Melanocyte of skin (primary cell): ENCODE results near the genes ICAM5 and PDE4A.

DNA sequence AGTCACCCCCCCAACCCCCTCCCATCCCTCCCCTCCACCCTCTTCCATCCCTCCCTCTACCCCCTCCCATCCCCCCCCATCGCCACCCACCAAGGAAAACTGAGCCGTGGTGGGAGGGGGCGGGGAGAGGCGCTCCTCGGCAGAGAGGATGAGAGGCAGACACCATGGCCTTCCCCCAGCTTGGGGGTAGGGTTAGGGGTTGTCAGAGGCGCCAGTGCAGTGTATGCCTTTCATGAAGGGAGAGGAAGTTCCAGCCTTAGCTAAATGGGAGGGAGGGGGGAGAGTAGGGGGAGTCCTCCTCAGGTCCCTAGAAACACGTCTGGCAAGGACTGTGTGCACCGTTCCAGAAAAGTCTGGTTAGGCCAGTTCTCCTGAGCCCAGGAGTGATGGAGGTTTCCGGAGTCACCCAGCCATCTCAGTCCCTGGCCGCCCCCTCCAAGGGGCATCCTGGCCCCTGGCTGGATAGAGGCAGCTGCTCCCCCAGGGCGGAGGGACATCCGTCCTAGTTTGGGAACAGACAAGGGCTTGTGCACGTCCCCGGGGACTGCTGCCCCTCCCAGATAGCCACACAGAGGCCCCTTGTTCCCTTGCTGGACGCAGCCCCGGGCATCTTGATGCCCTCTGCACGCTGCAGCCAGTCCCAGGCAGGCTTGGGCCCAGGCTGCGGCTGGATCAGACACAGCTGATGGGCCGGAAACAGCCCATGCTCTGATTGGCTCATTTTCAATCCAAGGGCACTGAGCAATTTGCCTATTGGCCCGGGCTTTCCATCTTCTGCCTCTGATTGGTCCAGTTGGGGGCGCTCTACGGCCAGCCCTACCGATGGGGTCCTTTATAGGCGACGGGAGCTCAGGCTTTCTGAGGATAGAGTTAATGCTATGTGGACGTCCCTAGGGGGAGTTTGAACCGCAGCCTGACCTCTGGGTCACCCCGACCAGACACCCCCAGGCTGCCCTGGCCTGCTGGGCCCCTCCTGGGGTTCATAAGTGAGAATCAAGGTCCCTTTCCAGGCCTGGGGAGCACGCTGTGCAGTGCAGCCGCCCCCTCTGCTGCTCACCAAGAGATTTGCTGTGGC lies 3.9 kb downstream of the S1PR2 start:
- CAGE, long polyA plus RNA, 2 experiments, result no peak in any of the 2 experiments

DNA sequence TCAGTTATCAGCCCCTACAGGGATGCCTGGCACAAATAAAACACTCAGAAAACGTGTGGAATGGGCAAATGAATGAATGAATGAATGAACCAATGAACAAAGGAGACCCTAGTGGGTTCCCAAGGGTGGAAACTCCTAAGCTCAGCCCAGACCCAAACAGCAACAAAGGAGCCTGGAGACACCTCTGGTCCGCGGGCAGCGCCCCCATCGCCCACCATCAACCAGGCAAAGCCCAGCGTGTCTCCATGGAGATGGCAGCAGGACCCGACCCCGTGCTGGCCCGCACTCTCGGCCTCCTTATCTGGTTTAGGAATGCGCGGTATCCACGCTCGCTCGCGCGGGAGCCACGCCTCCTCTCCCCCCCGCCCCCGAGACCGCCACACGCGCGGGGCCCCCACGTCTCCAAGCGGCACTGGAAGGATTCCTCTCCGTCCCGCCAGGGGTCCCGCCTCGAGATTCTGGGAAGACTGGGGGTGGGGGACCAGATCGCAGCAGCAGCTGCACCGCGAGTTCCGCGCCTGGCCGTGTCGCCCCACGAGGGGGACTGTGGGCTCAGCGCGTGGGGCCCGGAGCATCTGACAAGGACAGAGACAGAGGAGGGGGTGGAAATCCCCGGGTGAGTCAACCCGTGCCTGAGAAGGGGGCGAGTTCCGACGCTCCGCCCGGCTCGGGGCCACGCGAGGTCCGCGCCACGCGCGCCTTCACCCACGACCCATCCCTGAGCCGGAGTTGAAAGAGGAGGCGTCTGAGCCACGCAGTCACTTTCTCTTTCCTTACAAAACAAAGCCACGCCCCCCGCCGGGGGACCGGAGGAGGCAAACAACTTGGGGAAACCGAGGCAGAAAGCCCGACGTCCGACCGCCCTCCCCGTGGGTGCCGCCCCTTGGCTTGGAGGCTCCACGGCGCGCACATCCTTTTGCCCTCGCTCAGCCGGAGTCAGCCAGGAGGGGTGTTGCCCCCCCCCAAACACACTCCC lies 932 bp downstream of the S1PR2 start:
- CAGE, long polyA plus RNA, 2 experiments, result no peak in any of the 2 experiments

- CAGE, long polyA plus RNA, 2 experiments, result no peak in any of the 2 experiments
Observed at GRCh38 chr19:10260008-10260481, 8.0 kb downstream of the MRPL4 start.

DNA sequence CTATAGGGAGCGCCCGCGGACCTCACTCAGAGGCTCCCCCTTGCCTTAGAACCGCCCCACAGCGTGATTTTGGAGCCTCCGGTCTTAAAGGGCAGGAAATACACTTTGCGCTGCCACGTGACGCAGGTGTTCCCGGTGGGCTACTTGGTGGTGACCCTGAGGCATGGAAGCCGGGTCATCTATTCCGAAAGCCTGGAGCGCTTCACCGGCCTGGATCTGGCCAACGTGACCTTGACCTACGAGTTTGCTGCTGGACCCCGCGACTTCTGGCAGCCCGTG lies 671 bp downstream of the ICAM4 start:
- CAGE, long polyA plus RNA, 2 experiments, result no peak in any of the 2 experiments

GRCh38 chr19:10289240-10290211 lies at the start of gene ICAM5:
Gene ICAM5 (plus strand): TSS chr19:10289952.
- CAGE, long polyA plus RNA, 2 experiments, result no peak in any of the 2 experiments

GRCh38 chr19:10321821-10322828 lies 6.3 kb upstream of the FDX2 start:
- CAGE, long polyA plus RNA, 2 experiments, result no peak in any of the 2 experiments

DNA sequence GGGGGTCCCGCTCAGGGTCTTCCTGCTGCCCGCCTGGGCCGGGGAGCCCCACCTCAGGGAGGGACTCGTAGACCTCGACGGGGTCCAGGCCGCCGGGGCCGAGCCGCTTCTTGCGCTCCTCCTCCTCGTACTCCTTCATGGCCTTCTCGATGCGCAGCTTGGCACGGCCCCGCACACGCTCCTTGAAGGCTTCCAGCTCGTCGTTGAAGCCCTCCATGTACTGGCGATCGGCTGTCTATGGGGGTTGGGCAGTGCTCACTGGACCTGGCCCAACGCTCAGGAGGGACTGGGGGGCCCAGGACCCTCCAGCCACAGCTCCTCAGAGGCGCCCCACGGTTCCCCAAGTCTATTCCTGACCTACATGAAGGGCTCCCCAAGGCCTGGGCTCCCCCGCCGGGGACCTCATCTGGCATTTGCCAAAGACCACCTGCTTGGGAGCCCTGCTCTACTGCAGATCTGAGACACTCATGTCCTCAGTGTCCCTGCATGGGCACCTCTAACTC lies 10.1 kb downstream of the CDC37 start:
- CAGE, long polyA plus RNA, 2 experiments, result no peak in any of the 2 experiments

- CAGE, long polyA plus RNA, 2 experiments, result no peak in any of the 2 experiments
Observed at GRCh38 chr19:10398462-10399253, 4.7 kb downstream of the CDC37 start.

DNA sequence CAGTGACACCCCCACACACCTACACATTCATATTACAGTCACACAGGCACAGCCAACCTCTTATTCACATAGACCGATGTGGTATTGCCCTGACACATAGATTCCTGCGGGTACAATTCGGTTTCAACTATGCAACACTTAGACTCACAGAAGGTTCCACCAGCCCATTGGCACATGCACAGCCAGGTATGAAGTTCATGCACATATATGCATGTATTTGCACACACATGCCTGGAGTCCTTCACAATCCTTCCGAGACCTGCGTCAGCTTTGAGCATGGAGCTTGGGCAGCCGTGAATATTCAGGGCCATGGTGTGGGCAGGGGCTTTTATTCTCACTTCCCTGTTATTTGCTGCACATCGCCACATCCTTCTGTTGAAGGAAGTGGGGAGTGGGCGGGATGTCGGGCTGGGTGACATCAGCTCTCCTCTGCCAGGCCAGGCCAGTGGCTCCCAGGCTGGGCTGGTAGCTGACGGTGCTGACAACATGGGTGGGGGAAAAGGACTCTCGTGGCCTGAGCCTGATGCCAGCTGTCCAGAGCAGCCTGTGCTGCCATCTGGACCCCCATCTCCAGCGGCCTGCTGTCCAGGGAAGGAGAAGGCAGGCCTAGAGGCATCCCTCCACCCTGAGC lies 5.4 kb upstream of the CDC37 start:
- CAGE, long polyA plus RNA, 2 experiments, result no peak in any of the 2 experiments

- CAGE, long polyA plus RNA, 2 experiments, result no peak in any of the 2 experiments
Observed at GRCh38 chr19:10420424-10420822, at the start of gene PDE4A. Gene PDE4A (plus strand): TSS chr19:10420538.

GRCh38 chr19:10552344-10552927 lies 8.7 kb downstream of the ATG4D start:
- CAGE, long polyA plus RNA, 2 experiments, result no peak in any of the 2 experiments

DNA sequence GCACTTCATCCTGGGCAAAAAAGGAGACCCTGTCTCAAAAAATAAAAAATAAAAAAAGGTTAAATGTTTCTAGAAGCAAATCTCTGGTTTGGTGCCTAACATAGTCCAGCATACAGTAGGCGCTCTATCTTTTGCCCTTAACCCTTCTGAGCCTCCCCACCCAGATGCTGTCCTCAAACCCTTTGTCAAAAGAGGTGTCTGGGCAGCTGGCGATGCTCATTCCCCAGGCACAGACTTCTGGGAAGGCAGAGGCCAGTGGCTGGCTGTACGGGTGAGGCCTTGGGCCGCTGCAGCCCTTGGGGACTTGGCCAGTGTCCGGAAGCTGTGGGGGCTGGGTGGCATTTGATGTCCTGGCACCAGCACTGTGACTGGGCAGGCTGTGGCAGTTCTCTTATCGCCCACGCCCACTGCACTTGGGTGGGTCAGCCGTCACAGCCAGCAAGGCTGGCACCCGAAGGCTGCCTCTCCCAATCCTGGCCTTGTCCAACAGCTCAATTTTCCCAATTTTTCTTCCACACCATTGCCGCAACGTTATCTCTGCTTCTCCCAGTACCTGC lies 12.9 kb upstream of the SLC44A2 start:
- CAGE, long polyA plus RNA, 2 experiments, result no peak in any of the 2 experiments

DNA sequence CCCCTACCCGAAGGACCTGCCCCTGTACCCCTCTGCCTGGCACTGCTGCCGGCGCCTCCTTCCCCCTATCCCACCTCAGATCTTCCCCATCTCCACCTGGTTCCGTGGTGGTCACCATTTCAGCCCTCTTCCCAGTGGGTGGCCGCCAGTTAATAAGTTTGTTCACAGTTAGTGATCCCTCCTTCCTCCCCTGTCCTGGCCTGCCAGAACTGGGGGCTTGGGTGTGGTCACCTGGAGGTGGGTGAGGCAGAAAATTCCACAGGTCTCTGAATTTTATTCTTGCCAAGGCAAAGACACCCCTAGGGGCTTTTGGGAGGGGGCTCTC lies 478 bp downstream of the SLC44A2 start:
- CAGE, long polyA plus RNA, 2 experiments, result no peak in any of the 2 experiments

DNA sequence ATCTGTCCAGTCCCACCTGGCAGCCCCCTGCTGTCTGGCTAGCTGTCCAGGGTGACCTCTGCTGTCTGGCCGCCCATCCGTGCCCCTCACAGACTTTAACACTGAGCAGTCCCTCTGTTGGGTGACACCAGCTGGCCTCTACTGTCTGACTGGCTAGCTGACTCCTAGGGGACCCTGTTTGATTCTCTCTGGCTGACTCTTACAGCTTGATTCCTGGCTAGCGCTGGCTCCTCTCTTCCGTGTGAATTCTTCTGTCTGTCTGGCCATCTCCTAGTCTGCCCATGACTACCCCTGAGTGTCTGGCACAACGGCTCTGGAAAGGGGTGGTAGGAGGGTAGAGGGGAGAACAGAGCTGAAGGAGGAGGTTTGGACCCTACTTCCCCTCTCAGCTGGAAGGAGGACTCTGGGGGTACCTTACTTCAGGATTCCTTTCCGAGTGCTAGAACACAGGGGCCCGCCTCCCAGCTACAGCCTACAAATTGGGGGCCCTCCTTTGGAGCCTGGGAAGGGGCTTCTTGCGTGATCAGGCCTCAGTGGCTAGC lies 1.1 kb downstream of the DNM2 start:
- CAGE, long polyA plus RNA, 2 experiments, result no peak in any of the 2 experiments

- CAGE, long polyA plus RNA, 2 experiments, result no peak in any of the 2 experiments
Observed at GRCh38 chr19:10747144-10747688, 29.3 kb downstream of the DNM2 start.

- CAGE, long polyA plus RNA, 2 experiments, result no peak in any of the 2 experiments
Observed at GRCh38 chr19:10802255-10802793, 33.7 kb downstream of the TMED1 start.

- CAGE, long polyA plus RNA, 2 experiments, result no peak in any of the 2 experiments
Observed at GRCh38 chr19:10819477-10820514, 16.2 kb downstream of the TMED1 start.

DNA sequence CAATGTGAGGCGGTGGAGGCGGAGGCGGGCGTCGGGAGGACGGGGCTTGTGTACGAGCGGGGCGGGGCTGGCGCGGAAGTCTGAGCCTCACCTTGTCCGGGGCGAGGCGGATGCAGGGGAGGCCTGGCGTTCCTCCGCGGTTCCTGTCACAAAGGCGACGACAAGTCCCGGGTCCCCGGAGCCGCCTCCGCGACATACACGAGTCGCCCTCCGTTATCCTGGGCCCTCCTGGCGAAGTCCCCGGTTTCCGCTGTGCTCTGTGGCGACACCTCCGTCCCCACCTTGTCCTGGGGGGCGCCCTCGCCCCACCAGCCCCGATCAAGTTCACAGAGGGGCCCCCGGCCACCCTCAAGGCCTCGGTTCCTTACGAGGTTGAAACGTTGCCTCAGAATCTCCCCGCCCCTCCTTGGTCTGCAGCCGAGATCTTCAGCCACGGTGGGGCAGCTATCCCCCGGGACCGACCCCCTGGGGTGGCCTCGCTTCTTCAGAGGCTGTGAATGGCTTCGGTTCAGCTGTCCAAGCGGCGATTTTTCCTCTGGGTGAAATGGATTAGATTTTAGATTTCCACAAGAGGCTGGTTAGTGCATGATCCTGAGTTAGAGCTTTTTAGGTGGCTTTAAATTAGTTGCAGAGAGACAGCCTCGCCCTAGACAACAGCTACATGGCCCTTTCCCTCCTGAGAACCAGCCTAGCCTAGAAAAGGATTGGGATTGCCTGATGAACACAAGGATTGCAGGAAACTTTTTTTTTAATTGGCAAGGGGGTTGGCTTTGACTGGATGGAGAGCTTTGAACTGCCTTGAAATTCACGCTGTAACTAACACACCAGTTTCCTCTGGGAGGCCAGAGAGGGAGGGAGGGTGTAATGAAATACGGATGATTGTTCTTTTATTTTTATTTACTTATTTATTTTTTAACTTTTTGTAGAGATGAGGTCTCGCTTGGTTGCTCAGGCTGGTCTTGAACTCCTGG lies 1.5 kb downstream of the LDLR start:
- CAGE, long polyA plus RNA, 2 experiments, result no peak in any of the 2 experiments

GRCh38 chr19:11104091-11104584 lies 14.9 kb downstream of the LDLR start:
- CAGE, long polyA plus RNA, 2 experiments, result no peak in any of the 2 experiments

DNA sequence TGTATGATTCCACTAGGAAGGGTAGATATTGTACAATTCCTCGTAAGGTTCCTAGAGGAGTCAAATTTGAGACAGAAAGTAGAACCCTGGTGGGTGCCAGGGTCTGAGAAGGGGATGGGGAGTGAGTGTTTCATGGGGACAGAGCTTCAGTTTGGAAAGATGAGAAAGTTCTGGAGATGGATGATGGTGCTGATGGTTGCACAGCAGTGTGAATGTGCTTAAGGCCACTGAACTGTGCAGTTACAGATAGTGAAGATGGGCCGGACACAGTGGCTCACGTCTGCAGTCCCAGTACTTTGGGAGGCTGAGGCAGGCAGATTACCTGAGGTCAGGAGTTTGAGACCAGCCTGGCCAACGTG lies 957 bp downstream of the SPC24 start:
- CAGE, long polyA plus RNA, 2 experiments, result no peak in any of the 2 experiments